Measurements from ENCODE around the genes MKKS, ISM1 and NDUFAF5.

GRCh38 chr20:10433533-10434386 lies at the start of gene MKKS:
Gene MKKS, minus strand, starts transcription at chr20:10434222.
- PRO-cap, 6 experiments = peak in 6 of 6 experiments; most common plus-strand start chr20:10433789 (in 3); most common minus-strand start chr20:10434222 (in 5)
- RAMPAGE, long total RNA, 2 experiments = start-site peak on the minus strand in 2 of 2 experiments, at chr20:10434155-10434212 at its widest, 516 to 947 reads per replicate
- RRBS = 2% methylated on average over 9 of the region's 74 CpGs

DNA sequence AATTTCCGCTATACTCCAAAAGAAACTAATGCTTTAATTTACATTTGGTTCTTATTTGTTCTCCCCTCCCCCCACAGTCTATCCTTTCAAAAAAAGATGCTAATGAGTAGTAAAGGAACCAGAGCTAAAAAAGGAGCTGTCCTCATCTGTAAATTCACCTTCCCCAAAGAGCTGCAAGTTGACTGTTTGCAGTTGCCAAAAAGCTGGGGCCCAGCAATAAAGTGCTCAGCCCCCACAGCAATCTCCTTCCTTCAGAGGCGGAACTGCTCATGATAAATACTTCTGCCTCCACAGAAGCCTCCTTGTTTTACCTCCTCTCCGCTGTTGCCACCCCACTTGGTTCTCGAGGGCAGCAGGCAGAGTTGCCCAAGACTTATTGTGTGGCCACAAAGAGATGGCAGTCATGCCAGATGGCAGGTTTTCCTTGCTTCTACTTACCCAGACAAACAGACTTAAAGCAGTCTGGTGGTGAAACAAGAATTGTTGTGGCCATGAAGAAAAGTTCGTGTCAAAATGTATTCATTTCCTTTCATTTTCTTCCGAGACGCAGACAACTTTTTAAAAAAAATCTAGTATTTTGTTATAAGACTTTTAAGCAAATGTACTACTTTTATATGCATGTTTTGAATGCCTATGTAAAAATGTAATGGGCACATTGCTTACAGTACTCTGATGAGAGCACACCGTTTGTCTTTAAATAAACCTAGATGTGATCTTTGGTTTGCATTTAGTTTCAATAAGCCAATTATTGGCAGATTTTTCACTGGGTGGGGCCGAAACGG lies 66.4 kb downstream of the SLX4IP start:
- PRO-cap, 6 experiments = no peak in any of the 6 experiments
- RAMPAGE, long total RNA, 2 experiments = no peak in any of the 2 experiments
- RRBS = no CpG with 5 or more reads among the region's 10 CpGs

DNA sequence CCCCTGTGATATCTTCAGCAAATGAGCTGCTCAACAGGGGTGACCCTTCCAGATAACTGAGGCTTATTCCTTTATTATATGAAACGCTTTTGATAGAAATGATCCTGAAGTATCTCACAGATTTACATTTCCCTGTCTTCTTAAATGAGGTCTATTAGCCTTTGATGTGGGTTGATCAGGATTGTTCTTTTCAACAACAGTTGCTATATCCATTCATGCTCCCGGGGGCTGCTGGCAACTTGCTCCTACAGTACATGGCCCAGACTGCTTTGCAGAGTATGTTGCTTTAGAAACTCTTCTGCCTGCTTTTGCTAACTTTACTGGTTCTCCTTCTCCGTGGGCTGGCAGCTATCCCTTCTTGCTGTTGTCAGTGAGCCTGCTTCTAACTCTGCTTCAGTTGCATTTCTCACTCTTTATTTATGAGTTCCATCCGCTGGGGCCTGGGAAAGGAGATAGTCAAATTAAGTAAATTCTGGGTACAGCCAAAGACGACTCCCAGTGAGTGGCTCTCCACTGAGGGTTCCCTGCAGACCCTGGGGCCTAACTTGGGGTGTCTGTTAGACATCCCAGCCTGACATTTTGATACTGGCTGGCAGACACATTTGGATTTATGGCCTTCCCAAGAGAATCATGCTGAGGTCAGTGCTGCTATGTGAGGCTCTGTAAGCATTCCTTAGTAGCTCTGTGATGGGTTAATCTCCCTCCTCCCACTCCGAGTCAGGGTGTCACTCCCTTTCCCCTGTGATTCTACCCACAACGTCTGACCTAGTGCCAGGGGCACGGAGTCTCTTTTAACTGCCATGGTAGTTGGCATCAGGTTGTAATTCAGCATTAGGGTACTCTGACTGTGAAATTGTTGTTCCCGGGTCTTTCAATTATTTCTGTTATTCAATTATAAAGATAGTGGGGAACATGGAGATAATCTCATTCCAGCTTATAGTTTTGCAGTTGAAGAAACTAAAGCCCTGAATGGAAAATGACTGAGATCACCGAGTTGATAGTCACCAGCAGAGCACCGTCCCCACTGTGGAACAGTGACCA lies 73.6 kb downstream of the SLX4IP start:
- PRO-cap, 6 experiments = no peak in any of the 6 experiments
- RAMPAGE, long total RNA, 2 experiments = no peak in any of the 2 experiments
- RRBS = no CpG with 5 or more reads among the region's 11 CpGs

- PRO-cap, 6 experiments = no peak in any of the 6 experiments
- RAMPAGE, long total RNA, 2 experiments = no peak in any of the 2 experiments
- RRBS = no CpG with 5 or more reads among the region's 5 CpGs
These were observed 117.8 kb downstream of the JAG1 start for GRCh38 chr20:10555918-10556479.

DNA sequence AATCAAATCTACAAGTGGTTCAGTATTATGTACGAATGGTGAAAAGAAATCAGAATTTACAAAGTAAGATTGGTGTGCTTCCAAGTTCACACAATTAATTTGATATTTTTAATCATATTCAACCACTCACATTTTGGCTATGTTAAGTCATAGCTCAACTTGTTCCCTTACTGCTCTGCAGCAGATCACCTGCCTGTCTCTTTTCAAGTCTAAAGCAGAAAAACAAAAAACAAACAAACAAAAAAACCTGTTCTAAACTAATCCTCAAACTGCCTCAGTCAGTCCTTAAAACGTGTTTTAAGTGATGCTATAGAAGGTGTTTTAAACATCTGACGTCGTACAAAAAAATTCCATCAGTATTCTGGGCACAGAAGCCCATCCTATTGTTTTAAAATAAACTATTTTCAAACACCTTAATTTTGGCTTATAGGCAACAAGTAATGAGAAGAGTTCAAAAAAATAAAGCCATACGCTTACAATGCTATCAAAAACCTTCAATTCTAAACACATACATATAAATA lies 35.4 kb downstream of the JAG1 start:
- PRO-cap, 6 experiments = no peak in any of the 6 experiments
- RAMPAGE, long total RNA, 2 experiments = no peak in any of the 2 experiments
- RRBS = no CpG with 5 or more reads among the region's 5 CpGs

- PRO-cap, 6 experiments = peak in 1 of 6 experiments; most common minus-strand start chr20:10650177 (in 1)
- RAMPAGE, long total RNA, 2 experiments = no peak in any of the 2 experiments
- RRBS = no CpG with 5 or more reads among the region's 12 CpGs
These were observed 24.0 kb downstream of the JAG1 start for GRCh38 chr20:10649545-10650439.

DNA sequence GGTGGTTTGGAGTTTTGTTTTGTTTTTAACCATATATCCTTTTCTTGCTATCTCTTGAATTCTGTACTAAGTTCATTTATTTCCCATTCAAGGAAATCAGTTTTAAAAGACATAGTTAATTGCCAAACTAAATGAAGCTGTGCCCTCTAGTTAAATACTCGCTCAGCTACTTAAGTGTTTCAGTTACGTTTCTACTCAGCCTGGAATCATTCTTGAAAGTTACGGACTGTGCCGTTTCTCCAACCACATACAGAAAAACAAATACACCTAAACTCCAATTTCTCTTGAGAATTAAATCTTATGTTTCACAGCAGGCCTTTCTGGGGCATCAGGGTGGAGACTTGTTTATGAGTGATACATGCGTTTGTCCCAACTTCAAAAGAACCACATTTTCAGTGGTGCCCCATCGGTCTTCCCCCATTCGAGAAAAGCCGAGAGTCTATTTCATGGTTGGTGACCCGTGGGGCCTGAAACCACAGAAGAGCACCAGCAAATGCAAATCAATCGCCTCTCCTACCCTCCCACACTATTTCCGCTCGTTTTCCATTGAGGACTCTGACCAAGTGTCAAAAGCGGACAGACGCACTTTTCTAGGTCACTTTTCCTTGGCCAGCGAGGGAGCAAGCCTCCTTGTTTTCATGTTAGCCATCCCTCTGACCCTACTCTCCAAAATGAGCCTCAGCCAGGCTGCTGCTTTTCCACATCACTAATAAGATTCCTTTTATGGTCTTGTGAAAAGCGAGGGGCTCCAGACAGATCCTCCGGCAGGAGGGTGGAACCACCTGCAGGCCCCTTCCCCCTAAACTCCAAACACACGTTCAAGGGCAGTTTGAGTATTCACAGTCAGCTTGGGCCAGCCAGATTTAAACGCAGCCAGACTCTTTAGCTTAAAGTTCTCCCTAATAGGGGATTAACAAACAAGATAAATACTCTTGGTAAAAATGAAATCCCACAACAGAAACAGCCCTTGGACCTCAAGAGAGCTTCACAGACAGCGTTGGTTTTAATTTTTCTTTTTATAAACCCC lies 3.1 kb downstream of the JAG1 start:
- PRO-cap, 6 experiments = peak in 5 of 6 experiments; most common plus-strand start position 595 of the sequence (in 5); most common minus-strand start position 515 of the sequence (in 1)
- RAMPAGE, long total RNA, 2 experiments = no peak in any of the 2 experiments
- RRBS = no CpG with 5 or more reads among the region's 20 CpGs

DNA sequence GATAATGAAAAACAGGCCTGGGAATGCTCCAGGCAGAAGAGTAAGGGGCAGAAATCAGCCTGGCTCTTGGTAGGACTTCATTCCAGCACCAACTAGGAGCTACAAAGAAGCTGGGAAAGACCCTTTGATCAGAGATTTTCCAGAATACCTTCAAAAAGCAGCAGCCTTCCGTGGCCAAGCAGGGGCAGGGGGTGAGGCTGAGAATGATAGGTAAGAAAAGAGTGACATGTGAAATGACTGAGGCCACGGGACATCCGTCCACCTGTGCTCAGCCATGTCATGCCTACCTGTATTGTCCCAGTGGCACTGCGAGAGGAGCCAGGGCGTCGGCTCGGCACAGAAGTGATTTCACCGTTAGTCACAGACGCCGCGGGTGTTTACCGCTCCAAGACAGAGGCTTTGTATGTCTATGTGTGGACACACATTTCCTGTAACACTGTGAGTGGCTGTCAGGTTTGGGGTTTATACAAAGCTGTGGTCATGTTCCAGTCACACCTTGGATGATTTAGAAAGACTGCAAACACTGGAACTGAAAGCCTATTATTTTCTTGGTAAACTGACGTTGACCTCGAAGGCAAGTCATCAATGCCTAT lies 32.0 kb upstream of the JAG1 start:
- PRO-cap, 6 experiments = no peak in any of the 6 experiments
- RAMPAGE, long total RNA, 2 experiments = no peak in any of the 2 experiments
- RRBS = no CpG with 5 or more reads among the region's 14 CpGs

- PRO-cap, 6 experiments = peak in 4 of 6 experiments; most common minus-strand start chr20:10805996 (in 2)
- RAMPAGE, long total RNA, 2 experiments = no peak in any of the 2 experiments
- RRBS = no CpG with 5 or more reads among the region's 8 CpGs
These were observed 132.0 kb upstream of the JAG1 start for GRCh38 chr20:10805781-10806293.

- PRO-cap, 6 experiments = no peak in any of the 6 experiments
- RAMPAGE, long total RNA, 2 experiments = no peak in any of the 2 experiments
- RRBS = no CpG with 5 or more reads among the region's 11 CpGs
These were observed 190.2 kb upstream of the JAG1 start for GRCh38 chr20:10863736-10864664.

DNA sequence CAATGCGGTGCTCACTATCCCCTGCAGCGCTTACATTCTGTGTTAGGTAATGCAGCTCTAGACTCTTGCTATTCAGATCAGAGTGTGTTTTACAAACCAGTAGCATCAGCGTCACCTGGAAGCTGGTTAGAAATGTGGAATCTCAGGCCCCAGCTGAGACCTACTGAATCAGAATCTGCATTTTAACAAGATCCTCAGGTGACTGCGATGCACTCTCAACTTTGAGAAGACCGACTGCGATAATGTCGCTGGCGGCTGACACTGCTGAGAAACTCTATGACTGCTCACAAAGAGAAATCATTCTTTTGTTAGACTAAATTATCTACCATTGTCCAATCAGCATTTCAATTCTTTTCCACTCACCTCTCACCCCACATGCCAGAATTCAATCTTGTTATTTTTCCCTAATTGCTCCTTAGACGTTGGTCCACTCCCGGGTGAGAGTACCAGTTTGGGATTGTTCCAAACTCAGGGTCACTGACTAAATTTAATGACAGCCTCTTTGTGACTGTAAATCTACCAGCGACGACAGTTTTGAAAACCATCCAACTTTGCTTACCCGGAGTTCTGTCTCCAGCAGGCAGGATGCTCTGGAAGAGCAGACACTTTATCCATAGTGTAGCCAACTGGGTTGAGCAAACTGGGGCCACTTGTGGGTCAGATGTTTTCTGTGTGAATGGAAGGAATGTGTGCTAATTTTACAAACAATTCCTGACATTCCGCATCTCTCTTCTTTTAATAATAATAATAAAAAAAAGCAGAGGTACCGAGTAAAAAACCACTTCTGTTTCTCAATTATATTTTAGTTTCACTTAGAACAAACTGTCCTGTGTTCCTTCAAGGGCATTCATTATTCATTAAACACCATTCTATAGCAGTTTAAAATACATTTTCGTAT lies 140.0 kb upstream of the BTBD3 start:
- PRO-cap, 6 experiments = no peak in any of the 6 experiments
- RAMPAGE, long total RNA, 2 experiments = no peak in any of the 2 experiments
- RRBS = 16% methylated on average over 1 of the region's 16 CpGs

GRCh38 chr20:13220989-13221433 lies at the start of gene ISM1:
Gene ISM1, plus strand, starts transcription at chr20:13221274.
- PRO-cap, 6 experiments = no peak in any of the 6 experiments
- RAMPAGE, long total RNA, 2 experiments = no peak in any of the 2 experiments
- RRBS = 2% methylated on average over 22 of the region's 50 CpGs

DNA sequence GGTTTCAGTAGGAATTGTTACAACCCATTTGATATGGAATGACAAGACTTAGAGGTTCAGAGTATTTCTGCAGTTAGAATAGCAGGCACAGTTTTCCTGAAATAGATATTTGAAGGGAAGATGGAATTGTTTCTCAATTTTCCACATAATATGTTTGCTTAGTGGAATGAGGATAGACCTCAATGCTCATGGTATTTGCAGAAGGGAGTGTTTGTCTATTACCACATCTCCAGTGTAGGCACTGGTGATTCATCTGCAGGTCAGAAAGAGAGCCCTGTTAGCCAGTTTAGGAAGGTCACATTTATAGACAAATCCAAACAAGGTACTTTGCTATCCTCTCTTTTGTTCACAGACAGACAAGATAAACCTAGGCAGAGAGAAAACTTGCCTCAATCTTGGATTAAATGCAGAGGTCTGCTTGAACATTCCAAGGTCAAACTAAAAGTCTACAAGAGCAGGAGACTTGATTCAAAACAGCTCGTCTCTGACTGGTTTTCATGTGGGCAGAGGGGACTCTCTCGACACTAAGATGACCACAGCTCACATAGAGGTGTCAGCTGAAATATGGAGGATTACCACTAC lies 22.8 kb downstream of the ISM1 start:
- PRO-cap, 6 experiments = no peak in any of the 6 experiments
- RAMPAGE, long total RNA, 2 experiments = no peak in any of the 2 experiments
- RRBS = no CpG with 5 or more reads among the region's 2 CpGs

- PRO-cap, 6 experiments = no peak in any of the 6 experiments
- RAMPAGE, long total RNA, 2 experiments = no peak in any of the 2 experiments
- RRBS = no CpG with 5 or more reads among the region's 7 CpGs
These were observed 46.1 kb downstream of the ISM1 start for GRCh38 chr20:13267119-13267679.

DNA sequence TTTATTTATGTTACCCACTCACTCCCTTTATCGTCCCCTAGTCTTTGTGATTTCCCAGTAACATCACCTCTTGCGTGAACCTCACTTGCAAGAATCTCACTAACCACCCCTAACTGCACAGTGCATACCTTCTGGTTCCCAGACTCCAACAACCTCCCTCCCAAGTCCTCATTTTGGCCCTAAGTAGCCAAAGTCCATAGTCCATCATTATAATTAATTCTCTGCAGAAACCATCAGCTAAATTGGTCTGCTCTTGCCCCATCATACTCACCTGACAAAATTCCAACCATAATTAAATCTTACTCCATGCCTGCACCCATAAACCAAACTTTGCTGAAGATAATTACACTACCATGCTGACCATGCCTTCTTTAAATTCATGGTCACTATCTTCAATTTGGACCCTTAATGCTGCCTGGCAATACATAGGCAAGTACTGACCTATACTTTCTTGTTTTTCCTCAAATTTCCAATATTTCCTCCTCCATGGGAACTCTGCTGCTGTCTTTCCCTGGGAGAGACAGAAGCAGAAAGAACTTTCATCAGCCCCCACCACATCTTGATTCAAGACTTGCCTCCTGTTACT lies 179.4 kb downstream of the TASP1 start:
- PRO-cap, 6 experiments = no peak in any of the 6 experiments
- RAMPAGE, long total RNA, 2 experiments = no peak in any of the 2 experiments
- RRBS = no CpG with 5 or more reads among the region's 2 CpGs

DNA sequence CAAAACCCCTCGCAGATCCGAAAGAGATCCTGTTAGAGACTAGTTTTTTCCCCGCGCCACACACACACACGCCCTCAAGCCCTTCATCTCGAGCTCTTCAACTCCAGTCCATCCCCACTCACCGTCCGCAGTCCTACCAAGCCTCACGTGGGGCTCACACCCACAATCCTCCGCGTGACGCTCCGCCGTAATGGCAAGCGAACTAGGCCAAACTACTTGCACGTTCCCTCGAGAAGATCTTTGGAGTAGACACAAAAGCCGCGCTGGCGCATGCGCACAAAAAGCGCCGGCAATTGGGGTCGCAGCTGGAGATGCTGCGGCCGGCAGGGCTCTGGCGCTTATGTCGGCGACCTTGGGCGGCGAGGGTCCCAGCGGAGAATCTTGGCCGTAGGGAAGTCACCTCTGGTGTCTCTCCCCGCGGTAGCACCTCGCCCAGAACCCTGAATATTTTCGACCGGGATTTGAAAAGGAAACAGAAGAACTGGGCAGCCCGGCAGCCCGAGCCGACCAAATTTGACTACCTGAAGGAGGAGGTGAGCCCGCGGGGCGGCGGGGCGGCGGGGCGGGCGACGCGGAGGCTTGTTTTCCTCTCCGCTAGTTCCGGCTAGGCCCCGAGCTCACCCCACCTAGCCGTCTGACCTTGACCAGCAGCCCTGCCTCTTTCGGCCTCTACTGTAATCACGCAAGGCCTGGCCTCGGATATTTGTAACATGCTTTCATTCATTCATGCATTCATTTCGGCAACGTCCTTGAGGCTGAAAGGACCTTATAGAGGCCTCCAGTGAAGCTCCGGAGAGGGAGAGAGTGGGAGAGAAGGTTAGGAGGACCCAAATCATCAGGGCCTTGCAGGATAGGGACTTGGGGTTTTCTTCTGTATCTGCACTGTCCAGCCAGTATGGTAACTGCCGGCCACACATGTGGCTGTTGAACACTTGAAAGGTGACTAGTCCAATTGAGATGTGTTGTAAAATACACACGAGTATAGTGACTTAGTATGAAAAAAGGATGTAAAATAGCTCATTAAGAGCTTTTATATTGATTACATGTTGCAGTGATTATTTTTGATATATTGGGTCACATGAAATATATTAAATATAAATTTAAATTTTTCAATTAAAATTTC lies at the start of gene NDUFAF5:
Gene NDUFAF5 (plus strand): TSS at position 271 of the 1,123 bp plus-strand sequence.
- PRO-cap, 6 experiments = peak in 6 of 6 experiments; most common plus-strand start position 279 of the sequence (in 5); most common minus-strand start position 135 of the sequence (in 6)
- RAMPAGE, long total RNA, 2 experiments = start-site peak on the plus strand in 2 of 2 experiments, centred at positions 272 to 289 of the sequence, 440 to 525 reads per replicate; start-site peak on the minus strand in 1 of 2 experiments, centred at position 148 of the sequence, 172 reads per replicate
- RRBS = 3% methylated on average over 13 of the region's 63 CpGs

GRCh38 chr20:14286809-14287062 lies 50.7 kb downstream of the FLRT3 start:
- PRO-cap, 6 experiments = no peak in any of the 6 experiments
- RAMPAGE, long total RNA, 2 experiments = no peak in any of the 2 experiments
- RRBS = no CpG with 5 or more reads among the region's 1 CpG

GRCh38 chr20:14984812-14985499 lies 647.5 kb upstream of the FLRT3 start:
- PRO-cap, 6 experiments = no peak in any of the 6 experiments
- RAMPAGE, long total RNA, 2 experiments = no peak in any of the 2 experiments
- RRBS = no CpG with 5 or more reads among the region's 3 CpGs

DNA sequence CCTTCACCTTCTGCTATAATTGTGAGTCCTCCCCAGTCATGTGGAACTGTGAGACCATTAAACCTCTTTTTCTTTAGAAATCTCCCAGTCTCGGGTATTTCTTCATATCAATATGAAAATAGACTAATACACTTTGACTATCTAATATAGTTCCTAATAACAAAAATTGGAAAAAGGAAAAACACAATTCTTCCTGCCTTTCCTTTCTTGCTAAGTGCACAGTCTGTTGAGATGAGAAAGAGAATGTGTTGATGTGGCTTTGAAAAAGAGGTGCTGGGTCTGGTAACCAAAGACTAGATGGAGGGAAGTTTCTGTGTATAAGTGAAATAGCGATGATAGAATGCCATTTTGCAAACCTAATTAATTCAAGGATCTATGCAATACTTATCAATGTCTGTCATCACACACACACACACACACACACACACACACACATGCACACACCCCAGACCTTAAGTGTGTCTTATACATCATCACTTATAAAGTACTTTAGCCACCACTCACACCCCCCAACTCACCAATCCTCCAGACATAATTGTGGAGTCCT lies 957.9 kb upstream of the FLRT3 start:
- PRO-cap, 6 experiments = no peak in any of the 6 experiments
- RAMPAGE, long total RNA, 2 experiments = no peak in any of the 2 experiments
- RRBS = no CpG with 5 or more reads among the region's 2 CpGs

GRCh38 chr20:15937268-15937663 lies 636.0 kb downstream of the KIF16B start:
- PRO-cap, 6 experiments = no peak in any of the 6 experiments
- RAMPAGE, long total RNA, 2 experiments = no peak in any of the 2 experiments
- RRBS = 20% methylated on average over 1 of the region's 3 CpGs

Measured in heart left ventricle (tissue), 7 donors.